ENCODE results near the genes C4A, EGFL8, RNF5, HLA-DRA and HLA-DQB2.

CAGE:
- cytosol, long polyA minus RNA = no peak
- cytosol, long polyA plus RNA = no peak
- long polyA plus RNA = no peak
- nucleus, long polyA minus RNA = no peak
- nucleus, long polyA plus RNA = no peak
Measured at GRCh38 chr6:31971608-31971819, 424 bp downstream of the DXO start.

GRCh38 chr6:31981614-31982327, at the start of gene C4A:
C4A (plus strand) TSS chr6:31982057.
CAGE:
- cytosol, long polyA minus RNA = no peak
- cytosol, long polyA plus RNA = no peak
- long polyA plus RNA = no peak
- nucleus, long polyA minus RNA = no peak
- nucleus, long polyA plus RNA = no peak

DNA sequence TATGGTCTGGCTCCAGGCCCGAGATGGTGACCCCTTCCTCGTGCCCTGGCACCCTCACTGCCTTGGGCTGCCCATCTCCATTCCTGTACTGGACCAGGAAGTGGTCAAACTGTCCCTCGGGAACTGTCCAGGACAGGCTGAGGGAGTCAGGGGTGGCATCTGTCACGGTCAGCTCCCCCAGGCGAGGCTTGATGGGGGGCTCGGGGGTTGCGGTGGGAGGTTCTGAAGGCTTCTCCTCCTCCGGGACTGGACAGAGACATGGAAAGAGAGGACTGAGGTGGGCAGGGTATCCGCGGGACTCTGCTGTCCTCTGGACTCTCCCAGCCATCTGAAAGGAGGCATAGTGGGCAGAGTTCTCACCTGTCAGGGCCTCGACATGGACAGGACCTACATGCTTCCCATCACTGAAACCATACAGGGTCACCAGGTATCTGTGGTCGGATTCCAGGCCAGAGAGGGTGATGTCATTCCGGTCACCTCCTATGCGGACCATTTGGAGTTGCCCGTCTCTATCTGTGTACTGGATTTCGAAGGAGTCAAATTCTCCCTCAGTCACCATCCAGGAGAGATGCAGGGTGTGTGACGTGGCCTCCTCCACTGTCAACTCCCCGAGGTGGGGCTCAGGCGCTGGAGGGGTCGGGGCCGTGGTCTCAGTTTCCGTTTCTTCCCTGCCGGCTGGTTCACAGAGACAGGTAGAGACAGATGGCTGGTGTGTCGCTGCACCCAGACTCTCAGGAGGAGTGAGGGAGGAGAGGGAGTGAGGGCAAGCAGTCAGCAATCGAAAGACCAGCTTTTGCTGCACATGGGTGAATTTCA, 30.5 kb downstream of the CYP21A2 start:
CAGE:
- cytosol, long polyA minus RNA = no peak
- cytosol, long polyA plus RNA = no peak
- long polyA plus RNA = no peak
- nucleus, long polyA minus RNA = no peak
- nucleus, long polyA plus RNA = no peak

GRCh38 chr6:32112198-32112926, 3.2 kb upstream of the TNXB start:
CAGE:
- cytosol, long polyA minus RNA = no peak
- cytosol, long polyA plus RNA = no peak
- long polyA plus RNA = no peak
- nucleus, long polyA minus RNA = no peak
- nucleus, long polyA plus RNA = no peak

DNA sequence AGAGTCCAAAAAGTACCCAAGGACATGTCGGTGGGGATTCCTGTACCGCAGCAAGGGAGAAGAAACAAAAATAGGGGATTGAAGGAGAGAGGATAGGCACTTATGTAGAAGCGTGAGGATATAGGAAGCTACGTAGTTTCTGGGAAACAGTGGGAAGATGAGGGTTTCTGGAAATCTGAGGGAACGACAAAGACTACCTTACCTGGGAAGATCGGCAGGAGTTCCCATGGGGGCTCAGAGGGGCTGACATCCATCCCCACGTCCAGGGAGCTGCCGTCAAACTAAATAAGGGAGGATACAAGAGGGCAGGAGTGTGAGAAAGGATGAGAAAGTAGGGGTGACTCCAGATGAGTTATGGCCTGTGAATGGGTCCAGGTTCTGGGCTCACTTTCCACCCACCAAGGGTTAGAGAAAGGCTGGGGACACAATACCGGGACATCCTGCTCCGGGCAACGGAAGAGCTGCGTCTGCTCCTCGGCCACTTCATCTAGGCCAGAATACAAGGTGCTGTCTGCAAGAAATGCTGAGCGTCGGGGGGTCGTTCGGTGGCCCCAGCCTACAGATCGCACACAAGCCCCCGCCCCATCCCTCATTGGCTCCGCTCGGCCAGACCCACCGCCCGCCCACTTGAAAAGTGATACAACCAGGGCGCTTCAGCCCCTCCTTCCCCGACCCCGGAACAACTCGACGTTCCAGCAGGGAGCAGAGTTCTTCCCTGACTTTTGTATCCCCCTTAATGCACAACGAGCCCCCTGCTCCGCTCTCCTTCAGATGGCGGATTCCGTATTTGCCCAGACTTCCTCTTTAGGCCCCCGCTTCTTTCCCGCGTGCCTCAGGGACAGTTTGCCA, 582 bp downstream of the ATF6B start:
CAGE:
- cytosol, long polyA minus RNA = no peak
- cytosol, long polyA plus RNA = no peak
- long polyA plus RNA = no peak
- nucleus, long polyA minus RNA = no peak
- nucleus, long polyA plus RNA = no peak

DNA sequence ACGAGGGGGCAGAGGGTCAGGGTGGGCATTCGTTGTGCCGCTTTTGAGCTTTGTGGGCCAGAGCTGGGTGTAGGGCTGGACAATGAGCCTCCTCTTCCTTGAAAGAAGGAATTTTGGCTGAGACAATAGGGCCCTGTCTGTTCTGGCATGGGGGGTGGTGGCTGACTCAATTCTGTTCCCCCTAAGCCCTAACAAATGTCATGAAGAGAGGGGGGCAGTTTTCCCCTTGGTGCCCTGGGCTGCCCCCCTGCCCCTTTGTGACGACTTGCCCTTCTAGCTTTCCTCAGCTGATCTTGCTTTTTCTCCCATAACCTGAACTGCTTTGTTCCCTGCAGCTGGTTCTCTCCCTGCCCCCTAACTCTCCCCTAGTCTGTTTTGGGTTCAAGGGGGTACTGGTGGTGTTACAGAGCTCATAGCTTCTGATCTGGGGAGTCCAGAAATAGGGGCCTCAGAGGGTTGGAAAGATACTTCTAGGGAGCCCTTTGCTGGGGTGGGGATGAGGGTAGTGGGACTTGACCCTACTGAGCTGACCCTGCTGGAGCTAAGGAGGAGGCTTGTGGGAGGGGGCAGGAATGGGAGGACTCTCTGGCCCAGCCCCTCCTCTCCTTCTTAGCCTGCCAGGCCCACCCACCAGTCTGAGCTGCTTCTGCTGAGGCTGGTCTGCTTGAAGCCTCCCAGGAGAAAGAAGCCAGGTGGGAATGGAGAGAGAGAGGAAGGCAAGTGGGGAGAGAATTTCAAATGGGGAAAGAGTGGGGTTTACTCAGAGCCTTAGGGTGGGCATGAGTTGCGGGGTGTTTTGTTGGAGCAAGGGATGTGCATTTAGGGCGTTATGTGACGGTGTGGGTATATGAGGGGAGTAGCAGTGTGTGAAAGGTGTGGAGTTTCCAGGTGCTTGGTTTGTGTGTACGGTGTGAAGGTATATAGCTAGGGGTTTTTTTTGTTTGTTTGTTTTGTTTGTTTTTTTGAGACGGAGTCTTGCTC, at the start of gene EGFL8:
Gene EGFL8, plus strand, starts transcription at position 630 of the 981 bp plus-strand sequence.
CAGE:
- cytosol, long polyA minus RNA = no peak
- cytosol, long polyA plus RNA = no peak
- long polyA plus RNA = no peak
- nucleus, long polyA minus RNA = no peak
- nucleus, long polyA plus RNA = no peak

GRCh38 chr6:32178342-32179137, at the start of gene RNF5:
RNF5 (plus strand) TSS chr6:32178405.
CAGE:
- cytosol, long polyA minus RNA = no peak
- cytosol, long polyA plus RNA = start-site peak on the plus strand at chr6:32178414-32178441, 173 and 79 reads in 2 replicates
- long polyA plus RNA = start-site peak on the plus strand at chr6:32178431-32178436, 164 and 144 reads in 2 replicates
- nucleus, long polyA minus RNA = no peak
- nucleus, long polyA plus RNA = start-site peak on the plus strand at chr6:32178405-32178437, 50 and 72 reads in 2 replicates

DNA sequence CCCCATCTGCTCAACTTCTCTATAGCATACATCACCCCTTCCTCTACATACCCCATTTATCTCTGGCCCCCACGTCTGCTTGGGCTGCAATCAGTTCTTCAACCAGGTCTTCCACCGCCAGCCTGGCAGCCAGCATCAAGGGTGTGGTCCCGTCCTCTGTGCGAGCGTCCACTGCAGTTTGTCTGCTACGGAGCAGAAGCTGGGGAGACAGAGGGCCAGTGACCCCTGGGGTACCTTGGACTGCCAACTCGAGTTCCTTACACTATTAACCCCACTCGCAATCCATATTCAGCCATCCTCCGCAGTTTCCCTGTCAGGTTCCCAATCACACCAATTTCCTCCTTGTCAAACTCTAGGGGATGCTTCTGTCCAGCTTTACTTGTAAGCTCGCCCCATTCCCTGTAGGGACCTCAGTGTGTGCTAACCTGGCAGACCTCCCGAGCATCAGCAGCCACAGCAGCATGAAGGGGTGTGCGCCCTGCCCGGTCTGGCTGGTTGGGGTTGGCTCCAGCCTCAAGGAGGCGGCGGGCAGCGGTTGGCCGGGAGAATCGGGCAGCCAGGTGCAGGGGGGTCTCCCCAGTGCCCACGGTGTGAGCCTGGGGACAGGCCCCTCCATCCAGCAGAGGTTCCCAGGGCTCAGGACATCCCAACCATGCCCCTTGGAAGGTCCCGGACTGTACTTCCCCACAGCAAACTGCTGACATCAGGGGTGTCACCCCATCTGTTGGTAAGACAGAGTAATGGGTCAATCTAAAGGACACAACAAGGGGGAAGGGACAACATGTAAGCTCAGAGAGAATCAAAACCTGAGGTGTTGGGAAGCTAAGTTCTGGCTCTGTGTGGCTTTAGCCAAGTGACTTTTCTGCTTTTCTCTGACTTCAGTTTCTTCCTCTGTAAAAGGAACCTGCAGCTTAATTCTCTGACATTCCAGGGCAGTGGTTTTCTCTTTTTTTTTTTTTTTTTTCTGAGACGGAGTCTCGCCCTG, 4.7 kb upstream of the GPSM3 start:
CAGE:
- cytosol, long polyA minus RNA = no peak
- cytosol, long polyA plus RNA = no peak
- long polyA plus RNA = no peak
- nucleus, long polyA minus RNA = no peak
- nucleus, long polyA plus RNA = no peak

DNA sequence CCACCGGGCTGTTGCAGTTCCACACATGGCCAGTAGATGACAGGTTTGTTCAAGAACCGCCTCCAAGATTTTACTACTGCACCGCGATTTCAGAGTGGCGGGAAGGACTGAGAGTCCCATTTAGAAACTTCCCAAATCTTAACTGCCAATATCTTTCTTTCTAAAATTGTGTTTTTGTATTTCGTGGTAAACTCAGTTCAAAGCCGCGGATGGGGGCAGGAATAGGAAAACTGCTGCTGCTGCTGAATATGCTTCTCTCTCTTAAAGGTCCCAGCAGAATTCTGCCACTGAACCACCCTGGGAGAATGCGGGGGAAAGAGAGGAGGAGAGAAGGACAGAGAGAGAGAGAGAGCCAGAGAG, 8.6 kb upstream of the BTNL2 start:
CAGE:
- cytosol, long polyA minus RNA = no peak
- cytosol, long polyA plus RNA = no peak
- long polyA plus RNA = no peak
- nucleus, long polyA minus RNA = no peak
- nucleus, long polyA plus RNA = no peak

DNA sequence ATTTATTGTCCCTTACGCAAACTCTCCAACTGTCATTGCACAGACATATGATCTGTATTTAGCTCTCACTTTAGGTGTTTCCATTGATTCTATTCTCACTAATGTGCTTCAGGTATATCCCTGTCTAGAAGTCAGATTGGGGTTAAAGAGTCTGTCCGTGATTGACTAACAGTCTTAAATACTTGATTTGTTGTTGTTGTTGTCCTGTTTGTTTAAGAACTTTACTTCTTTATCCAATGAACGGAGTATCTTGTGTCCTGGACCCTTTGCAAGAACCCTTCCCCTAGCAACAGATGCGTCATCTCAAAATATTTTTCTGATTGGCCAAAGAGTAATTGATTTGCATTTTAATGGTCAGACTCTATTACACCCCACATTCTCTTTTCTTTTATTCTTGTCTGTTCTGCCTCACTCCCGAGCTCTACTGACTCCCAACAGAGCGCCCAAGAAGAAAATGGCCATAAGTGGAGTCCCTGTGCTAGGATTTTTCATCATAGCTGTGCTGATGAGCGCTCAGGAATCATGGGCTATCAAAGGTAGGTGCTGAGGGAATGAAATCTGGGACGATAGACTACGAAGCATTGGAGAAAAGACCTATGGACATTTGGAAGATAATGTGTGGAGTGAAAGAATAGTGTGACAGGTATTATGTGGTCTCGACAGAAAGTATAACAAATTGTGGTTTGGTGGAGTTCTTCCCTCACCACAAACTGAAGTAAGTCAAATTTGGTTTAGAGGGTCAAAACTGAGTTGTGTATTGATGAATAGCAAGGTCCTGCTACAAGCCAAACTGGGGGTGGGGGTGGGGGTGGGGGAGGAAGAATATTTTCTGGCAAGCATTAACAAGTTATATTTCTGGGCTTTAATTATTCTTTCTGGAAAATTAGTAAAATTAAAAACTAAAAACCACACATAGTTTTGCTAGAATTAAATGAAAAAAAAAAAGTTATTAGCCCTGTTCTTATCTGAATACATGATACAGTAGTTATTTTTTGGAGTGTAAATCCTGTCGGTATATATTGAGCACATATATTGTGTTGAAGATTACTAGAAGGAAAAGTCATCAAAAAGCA, at the start of gene HLA-DRA:
Gene HLA-DRA, plus strand, starts transcription at position 391 of the 1,073 bp plus-strand sequence.
CAGE:
- cytosol, long polyA minus RNA = no peak
- cytosol, long polyA plus RNA = no peak
- long polyA plus RNA = no peak
- nucleus, long polyA minus RNA = no peak
- nucleus, long polyA plus RNA = no peak

CAGE:
- cytosol, long polyA minus RNA = no peak
- cytosol, long polyA plus RNA = no peak
- long polyA plus RNA = no peak
- nucleus, long polyA minus RNA = no peak
- nucleus, long polyA plus RNA = no peak
Measured at GRCh38 chr6:32763427-32763726, at the start of gene HLA-DQB2. HLA-DQB2 (minus strand) TSS chr6:32763532.

CAGE:
- cytosol, long polyA minus RNA = no peak
- cytosol, long polyA plus RNA = no peak
- long polyA plus RNA = no peak
- nucleus, long polyA minus RNA = no peak
- nucleus, long polyA plus RNA = no peak
Measured at GRCh38 chr6:32819492-32819944, 2.7 kb upstream of the HLA-DOB start.

GRCh38 chr6:32851984-32852978, 1.2 kb downstream of the TAP1 start:
CAGE:
- cytosol, long polyA minus RNA = no peak
- cytosol, long polyA plus RNA = no peak
- long polyA plus RNA = no peak
- nucleus, long polyA minus RNA = no peak
- nucleus, long polyA plus RNA = no peak

GRCh38 chr6:32852979-32853367, 531 bp downstream of the TAP1 start:
CAGE:
- cytosol, long polyA minus RNA = no peak
- cytosol, long polyA plus RNA = no peak
- long polyA plus RNA = no peak
- nucleus, long polyA minus RNA = no peak
- nucleus, long polyA plus RNA = no peak

DNA sequence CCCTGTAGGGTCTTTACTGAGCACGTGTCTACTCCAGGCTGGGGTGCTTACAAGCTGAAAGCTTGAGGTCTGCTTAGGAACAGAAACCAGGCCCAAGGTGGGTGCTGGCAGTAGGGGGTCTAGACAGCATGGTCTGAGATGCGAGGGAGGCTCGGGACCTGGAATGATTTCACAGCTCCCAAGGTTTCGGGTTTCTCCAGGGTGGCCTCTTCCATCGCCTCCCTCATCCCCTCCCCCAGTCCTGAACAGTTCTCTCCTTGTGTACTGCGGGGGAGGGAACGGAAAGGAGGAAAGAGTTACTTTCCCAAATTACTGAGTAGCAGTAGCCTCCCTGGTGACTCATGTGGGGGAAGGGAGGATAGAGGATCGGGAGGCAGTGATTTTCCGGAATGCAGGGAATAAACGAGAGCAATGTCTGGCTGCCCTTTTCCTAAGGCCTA, 1.3 kb downstream of the BRD2 start:
CAGE:
- cytosol, long polyA minus RNA = no peak
- cytosol, long polyA plus RNA = no peak
- long polyA plus RNA = no peak
- nucleus, long polyA minus RNA = no peak
- nucleus, long polyA plus RNA = no peak

DNA sequence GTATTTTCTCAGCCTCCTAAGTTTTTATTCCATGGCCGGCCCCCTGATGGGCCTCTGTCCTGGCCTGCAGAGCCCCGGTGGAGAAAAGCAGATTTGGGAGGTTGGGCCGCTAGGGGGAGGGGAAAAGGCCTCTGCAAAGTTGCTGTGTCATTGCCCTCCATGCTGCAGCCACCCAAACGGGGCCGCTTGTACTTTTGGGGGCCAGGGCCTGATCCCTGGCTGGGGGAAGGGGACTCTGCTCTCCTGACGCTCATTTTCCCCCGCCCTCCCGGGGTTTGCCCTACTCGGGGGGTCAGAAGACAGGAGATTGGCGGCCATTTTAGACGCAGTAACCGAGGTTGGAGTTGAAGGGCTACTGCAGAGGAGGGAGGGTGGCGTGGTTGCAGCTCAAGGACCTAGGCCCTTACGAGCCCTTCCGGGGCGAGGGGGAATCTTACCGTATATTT, 1.7 kb downstream of the BRD2 start:
CAGE:
- cytosol, long polyA minus RNA = no peak
- cytosol, long polyA plus RNA = no peak
- long polyA plus RNA = no peak
- nucleus, long polyA minus RNA = no peak
- nucleus, long polyA plus RNA = no peak

CAGE:
- cytosol, long polyA minus RNA = no peak
- cytosol, long polyA plus RNA = no peak
- long polyA plus RNA = no peak
- nucleus, long polyA minus RNA = no peak
- nucleus, long polyA plus RNA = no peak
Measured at GRCh38 chr6:32974445-32974886, 6.1 kb downstream of the BRD2 start.

DNA sequence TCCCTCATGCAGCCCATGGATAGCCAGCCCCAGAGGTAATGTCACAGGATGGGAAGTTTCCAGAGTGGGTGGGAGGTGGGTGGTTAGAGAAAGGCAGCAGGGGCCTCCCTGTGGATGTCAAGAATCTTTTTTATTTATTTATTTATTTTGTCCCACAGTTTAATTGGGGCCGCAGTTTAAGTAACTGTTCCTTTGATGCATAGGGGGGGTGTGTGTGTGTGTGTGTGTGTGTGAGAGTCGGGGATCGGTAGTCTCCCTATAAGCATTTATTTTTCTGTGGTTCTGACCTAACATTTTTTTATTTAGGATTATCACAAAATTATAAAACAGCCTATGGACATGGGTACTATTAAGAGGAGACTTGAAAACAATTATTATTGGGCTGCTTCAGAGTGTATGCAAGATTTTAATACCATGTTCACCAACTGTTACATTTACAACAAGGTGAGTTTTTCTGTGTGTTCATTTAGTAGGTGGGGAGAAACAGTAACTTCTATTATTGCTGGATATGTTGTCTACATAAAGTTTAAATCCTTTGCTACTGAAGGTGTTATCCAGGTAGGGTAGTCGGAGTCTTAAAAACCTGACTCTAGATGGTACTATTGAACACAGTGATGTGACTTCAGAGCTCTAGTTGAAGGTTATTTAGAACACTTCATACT, 6.8 kb downstream of the BRD2 start:
CAGE:
- cytosol, long polyA minus RNA = no peak
- cytosol, long polyA plus RNA = no peak
- long polyA plus RNA = no peak
- nucleus, long polyA minus RNA = start-site peak on the plus strand centred at position 441 of the sequence, 6 bp wide, 17 reads
- nucleus, long polyA plus RNA = no peak

GRCh38 chr6:32976201-32977227, 8.1 kb downstream of the BRD2 start:
CAGE:
- cytosol, long polyA minus RNA = no peak
- cytosol, long polyA plus RNA = no peak
- long polyA plus RNA = no peak
- nucleus, long polyA minus RNA = start-site peak on the minus strand at chr6:32976377-32976383, 6 reads
- nucleus, long polyA plus RNA = no peak

GRCh38 chr6:33197961-33199023, 2.2 kb downstream of the RXRB start:
CAGE:
- cytosol, long polyA minus RNA = no peak
- cytosol, long polyA plus RNA = no peak
- long polyA plus RNA = no peak
- nucleus, long polyA minus RNA = no peak
- nucleus, long polyA plus RNA = no peak

Data from keratinocyte (primary cell).